SK-N-MC (cell line): ENCODE results near the gene AFG1L.

- RRBS: no CpG with 5 or more reads among the region's 10 CpGs
Observed at GRCh38 chr6:107039787-107040388, 11.9 kb downstream of the MTRES1 start.

DNA sequence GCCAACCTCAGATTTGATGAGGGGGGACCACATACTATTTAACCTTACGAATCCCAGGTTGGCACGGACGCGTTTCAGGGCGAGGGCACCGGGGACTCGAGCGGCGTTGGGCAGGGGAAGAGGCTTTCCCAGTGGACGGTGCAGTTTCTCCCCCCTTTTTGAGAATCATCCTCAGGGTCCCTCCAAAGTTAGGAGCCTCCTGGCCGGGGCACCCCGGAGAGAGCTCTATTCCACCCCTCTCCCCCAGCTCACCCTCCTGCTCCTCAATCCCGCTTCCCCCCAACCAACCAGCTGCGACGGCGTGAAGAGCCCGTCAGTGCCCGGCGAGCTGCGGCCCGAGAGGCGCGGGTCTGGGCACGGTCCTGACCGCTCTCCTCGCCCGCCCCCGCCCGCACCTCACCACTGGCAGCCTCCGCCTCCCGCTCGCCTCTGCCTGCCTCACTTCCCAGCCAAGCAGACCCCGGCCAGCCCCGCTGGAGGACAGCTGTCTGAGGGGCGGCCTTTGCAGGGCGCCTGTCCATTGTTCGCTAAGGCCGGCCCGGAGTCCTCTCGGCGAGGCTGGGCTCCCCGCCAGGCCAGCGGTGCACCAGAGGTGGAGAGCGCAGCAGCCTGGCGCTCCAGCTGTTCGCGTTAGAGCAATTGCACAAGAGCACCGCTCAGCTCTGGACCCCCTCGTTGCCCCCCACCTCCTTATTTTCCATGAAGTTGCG, 1.1 kb downstream of the SOBP start:
- RRBS: under 1% methylated on average over 13 of the region's 50 CpGs

- RRBS: no CpG with 5 or more reads among the region's 7 CpGs
Observed at GRCh38 chr6:107492446-107492792, 2.5 kb downstream of the SOBP start.

DNA sequence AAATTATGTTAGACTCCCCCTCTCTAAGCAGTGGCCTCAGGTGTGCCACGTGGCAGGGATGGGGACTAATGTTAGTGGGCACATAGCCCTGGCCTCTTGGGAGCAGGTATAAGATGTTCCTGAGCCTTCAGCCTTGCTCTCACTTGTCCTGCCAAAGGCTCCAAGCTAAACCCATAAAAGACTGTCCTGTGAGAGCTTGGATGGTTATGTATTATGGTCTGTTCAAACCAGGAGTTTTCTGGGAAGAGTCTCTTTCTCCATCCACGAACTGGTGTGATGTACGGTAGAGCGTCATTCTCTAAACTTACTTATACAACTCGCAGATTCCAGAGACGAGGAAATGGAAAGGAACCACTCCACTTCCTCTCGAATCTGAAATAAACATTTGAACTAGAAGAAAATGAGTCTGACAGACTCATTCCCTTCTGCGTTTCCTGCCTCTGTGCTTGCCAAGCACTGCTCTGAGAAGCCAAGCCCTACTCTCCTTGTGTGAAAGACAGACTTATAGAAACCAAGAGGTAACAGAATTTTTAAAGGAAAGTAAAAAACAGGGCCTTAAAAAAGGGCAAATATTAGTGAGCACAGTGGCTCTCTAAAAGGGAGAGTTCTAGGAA, 5.3 kb downstream of the SOBP start:
- RRBS: no CpG with 5 or more reads among the region's 8 CpGs

- RRBS: no CpG with 5 or more reads among the region's 6 CpGs
Observed at GRCh38 chr6:107539492-107539787, 49.5 kb downstream of the SOBP start.

GRCh38 chr6:107843439-107843728, 19.3 kb upstream of the SCML4 start:
- RRBS: no CpG with 5 or more reads among the region's 4 CpGs

- RRBS: 3% methylated on average over 11 of the region's 38 CpGs
Observed at GRCh38 chr6:107848023-107848614, 24.0 kb upstream of the SCML4 start.

DNA sequence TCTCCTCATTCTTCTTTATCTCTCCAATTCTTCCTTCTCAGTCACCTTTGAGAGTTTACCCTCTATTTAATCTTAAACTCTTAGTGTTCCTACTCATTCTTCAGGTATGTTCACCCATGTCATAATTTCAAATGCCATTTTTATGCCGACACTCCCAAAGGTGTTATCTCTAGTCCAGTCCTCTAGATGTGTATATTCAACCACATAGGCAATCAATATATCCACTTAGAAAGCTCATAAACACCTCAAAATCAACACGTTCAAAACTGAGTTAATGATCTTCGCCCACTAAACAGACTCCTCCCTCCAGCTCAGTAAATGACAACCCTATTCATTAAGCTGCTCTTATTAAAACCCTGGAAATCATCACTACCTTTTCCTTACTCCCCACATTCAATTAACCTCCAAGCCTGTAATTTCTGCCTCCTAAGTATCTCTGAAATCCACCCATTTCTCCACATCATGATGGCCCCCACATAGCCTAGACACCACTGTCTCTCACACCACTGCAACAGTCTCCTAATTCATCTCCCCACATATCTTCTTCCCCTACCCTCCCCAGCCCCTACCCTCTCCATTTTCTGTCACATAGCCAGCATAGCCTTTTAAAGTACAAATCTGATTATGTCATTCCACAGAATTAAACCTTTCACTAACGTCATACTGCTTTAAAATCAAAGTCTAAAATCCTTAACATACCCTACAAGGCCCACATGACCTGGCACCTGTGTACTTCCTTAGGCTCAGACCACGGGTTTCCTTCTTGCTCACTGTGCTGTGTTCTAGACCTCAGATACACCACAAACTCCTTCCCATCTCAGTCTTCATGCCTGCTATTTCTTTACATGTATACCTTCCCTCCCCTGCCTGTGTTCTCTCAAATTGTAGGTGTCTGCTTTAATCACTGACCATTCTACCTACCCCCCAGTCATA, 6.1 kb downstream of the OSTM1 start:
- RRBS: no CpG with 5 or more reads among the region's 5 CpGs

DNA sequence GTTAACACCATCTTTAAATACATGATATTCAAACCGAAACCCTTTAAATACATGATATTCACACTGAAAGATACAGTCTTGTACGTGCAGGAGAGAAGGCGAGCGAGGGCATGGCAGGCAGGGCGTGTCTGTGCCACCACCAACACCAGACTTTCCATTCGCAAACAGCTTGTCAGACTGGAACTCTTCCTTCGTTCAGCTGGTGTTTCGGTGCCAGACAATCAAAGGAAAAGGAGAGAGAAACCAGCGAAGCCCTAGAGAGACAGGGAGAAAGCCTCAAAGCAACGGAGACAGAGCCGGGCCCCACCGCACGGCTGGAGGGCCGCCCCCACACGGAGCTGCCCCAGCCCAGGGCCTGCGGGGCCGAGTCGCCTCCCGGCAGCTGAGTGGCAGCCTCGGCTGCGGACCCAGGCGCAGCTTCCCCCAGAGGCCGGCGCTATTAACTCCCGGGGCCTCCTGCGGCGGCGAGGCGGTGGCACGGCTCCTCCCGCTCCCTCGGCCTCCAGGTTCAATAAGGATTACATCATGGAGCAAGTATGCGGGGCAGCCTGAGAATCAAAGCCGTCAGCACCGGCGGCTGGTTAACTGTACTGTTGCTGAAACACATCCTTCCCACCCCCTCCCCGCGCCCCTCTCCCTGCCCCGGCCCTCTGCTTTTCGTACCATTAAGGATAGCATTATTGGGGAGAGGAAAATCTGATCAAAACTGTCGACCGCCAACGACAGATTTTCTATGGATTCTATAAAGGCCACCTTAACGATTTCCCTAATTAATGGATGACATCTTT, 32.1 kb upstream of the NR2E1 start:
- RRBS: 7% methylated on average over 17 of the region's 44 CpGs

DNA sequence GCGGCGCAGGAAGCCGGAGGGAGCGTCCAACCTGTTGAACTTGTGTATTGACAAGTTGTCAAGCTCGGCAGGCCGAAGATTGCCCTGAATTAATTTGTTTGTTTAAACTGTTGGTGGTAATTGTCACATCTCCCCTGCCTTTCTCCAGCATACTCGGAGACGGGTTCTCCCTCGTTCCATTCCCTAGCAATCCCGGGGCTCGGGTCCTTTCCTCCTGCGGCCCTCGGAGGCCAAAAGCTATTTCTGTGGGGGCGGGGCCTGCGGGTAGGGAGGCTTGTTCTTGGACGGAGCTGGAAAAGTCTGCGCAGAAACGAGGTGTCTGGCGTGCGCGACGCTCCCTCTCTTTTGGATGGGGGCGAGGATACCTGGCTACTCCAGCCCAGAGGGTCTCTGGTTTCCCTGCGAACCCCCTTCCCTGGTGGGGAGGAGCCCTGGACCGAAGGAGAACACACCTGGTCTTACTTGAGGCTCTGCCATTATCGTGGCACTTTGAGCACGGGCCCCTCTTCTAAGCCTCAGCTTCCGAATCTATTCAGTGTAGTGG, 10.0 kb downstream of the NR2E1 start:
- RRBS: 68% methylated on average over 3 of the region's 28 CpGs

DNA sequence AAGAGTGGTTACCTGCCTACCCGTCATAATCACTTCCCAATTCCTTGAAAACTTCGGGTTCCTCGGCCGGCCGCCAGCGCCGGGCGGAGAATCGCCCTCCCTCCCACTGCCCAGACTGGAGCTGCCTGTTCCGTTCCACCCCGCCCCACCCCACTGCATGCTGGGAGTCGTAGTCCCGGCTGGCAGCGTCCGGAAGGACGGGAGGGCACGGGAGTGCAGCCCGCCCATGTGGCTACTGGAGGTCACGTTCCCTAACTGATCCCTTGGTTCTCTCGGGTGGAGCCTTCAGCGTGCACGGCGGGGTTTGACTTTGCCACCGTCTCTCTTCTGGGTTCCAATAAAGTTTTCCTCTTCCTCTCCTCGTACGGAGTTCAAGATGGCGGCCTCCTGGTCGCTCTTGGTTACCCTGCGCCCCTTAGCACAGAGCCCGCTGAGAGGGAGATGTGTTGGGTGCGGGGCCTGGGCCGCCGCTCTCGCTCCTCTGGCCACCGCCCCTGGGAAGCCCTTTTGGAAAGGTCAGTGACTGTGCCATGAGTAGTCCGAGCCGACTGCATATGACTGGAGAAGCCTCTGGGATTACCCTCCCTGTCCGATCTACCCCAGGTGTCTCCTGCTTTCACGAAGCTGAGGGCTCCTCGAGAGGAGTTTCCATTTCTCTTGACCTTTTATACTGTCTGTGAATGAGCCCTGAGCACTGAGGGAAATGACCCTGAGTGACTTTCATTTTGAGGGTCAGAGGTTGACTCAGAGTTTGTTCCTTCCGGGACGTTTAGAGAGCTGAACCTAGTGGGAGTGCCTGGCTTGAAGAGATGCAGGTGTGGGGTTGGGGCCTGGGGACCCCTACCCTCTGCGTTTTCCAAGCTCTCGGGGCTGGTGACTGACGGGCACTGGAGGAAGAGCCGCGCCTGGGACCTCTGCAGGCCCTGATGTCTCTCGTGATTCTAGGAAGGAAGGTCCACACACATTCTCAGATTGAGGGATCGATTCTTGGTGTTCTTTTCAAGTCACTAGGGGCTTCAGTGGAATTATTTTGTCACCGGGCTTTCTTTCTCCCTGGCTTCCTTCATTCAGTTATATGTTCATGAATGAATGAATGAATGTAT, at the start of gene AFG1L:
TSS of gene AFG1L (plus strand) at position 351 of the 1,103 bp plus-strand sequence.
- RRBS: 0% methylated on average over 5 of the region's 50 CpGs

DNA sequence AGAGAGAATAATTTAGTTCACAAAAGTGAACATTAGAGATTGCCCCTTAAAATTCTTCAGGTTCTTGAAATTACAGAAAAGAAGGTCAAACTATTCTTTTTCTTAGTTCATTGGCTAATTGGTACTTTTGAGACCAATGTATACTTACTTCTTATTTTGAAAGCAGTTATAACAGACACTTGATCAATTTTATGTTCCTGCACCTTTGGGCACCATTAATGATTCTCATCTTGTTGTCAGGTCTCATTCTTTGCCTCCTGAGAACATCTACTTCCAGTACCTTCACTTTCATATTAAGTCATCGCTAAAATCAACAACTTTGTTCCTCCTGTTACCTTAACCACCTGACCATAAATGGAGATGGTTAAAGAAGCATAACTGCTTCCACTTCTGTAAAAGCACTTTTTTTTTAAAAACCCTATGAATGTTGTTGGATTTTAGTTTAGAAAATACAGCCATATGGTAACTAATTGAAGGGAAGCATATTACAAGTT, 53.7 kb downstream of the AFG1L start:
- RRBS: no CpG with 5 or more reads among the region's 1 CpG

DNA sequence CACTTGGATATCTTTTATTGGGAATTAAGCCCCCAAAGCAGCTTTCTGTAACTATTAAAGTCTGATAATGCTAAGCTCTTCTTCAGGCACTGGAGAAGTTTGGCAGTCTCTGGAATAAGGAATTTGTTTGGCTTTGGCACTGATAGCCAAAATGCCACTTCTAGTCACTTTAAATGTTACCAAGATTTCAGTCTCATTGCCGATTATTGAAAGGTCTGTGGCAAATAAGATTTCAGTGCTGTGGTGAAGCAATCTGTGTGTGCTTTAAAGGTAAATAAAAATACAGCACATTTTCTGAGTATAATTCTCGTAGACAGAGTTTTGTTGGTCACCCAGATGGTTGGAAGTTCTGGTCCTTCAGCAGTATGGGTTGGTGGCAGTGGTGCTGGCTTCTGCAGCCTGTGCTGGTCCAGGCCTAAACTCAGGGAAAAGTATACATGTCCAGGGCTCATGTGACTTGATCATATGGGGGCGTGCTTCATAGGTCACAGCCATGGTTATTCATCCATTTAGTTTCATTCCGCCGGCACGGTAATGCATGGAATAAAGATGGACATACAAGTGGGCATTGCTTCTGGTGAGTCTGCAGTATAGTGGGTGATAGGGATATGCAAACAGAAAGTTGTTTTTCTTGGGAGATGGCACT, 23.0 kb downstream of the FOXO3 start:
- RRBS: no CpG with 5 or more reads among the region's 6 CpGs

- RRBS: no CpG with 5 or more reads among the region's 6 CpGs
Observed at GRCh38 chr6:108668018-108668366, 107.3 kb downstream of the FOXO3 start.

DNA sequence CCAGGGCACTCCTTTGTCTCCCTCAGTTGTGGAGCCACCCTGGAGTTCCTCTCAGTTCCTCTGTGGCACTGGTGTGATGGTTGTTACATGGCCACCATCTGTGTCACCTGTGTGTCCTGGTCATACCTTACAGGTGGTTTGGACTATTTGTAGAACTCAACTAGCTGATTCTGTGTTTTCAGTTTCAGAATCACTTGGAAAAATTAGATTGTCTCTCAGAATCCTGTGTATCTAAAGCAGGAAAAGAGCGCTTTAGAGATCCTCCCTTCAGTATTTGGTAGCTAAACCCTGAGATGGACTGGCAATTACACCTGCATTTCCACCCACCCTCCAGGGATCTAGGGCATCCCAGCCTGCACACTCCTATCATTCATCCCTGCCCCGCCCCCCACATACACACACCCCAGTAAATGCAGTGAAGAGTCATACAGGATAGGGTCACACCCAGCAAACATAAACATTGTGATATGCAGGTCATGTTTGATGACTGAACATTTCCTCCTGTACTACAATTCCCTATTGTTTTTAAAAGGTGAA, 112.7 kb downstream of the FOXO3 start:
- RRBS: no CpG with 5 or more reads among the region's 2 CpGs

DNA sequence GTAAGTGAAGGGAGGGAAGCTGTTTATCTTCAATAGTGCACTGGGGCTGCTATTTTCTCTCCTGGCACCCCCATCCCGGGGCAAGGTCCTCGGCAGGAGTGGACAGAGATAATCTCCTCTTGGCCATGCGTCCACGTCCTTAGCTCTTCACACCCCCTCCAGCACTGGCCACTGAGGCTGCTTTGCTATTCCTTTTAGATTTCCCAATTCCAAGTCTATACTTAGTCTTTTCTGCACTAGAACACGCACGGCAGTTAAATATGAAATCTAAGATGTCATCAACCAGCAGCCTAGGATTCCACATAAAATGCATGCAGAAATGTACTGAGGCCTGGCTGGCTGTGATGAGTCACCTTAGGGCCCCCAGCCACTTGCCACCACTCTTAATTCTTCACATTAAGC, 87.8 kb upstream of the ARMC2 start:
- RRBS: no CpG with 5 or more reads among the region's 6 CpGs

DNA sequence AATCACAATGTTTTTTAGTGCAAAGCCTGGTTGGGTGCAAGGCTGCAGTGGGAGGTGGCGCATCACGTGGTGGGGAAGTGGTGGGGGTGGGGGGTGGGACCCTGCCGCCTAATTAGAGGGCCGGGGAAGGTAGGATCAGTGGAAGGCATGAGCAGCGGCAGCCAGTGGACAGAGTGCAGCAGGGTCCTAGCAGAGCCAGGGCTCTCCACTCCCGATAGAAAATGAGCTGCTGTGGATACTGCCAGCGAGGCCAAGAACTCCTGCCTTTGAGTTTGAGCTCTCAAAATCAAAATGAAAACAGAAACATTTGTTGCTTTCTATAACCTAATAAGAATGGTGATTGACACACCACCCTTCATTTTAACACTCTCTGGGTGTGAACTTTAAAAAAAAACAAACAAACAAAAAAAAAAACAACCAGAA, 8.9 kb upstream of the ARMC2 start:
- RRBS: no CpG with 5 or more reads among the region's 7 CpGs

DNA sequence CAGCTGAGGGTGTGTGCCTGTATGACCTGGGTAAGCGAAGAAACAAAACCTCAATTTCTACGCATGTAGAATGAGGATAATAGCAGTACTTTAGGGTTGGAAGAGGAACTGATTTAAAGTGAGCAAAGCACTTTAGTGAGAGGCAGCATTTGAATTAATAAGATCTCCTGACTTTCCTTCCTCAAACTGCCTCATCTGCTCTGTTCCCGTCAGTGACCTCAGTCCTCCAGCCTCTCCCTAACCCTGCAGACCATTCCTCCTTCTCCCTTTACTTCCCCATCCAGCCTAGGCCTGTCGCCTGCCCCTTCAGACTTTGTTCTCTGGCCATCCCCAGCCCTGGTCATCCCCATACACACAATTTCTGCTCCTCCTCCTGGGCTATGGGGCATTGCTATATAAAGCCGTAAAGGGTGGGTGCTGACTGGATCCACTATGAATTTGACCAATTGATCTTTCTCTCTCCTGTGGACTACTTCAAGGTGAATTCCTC, 6.7 kb upstream of the ARMC2 start:
- RRBS: no CpG with 5 or more reads among the region's 5 CpGs

DNA sequence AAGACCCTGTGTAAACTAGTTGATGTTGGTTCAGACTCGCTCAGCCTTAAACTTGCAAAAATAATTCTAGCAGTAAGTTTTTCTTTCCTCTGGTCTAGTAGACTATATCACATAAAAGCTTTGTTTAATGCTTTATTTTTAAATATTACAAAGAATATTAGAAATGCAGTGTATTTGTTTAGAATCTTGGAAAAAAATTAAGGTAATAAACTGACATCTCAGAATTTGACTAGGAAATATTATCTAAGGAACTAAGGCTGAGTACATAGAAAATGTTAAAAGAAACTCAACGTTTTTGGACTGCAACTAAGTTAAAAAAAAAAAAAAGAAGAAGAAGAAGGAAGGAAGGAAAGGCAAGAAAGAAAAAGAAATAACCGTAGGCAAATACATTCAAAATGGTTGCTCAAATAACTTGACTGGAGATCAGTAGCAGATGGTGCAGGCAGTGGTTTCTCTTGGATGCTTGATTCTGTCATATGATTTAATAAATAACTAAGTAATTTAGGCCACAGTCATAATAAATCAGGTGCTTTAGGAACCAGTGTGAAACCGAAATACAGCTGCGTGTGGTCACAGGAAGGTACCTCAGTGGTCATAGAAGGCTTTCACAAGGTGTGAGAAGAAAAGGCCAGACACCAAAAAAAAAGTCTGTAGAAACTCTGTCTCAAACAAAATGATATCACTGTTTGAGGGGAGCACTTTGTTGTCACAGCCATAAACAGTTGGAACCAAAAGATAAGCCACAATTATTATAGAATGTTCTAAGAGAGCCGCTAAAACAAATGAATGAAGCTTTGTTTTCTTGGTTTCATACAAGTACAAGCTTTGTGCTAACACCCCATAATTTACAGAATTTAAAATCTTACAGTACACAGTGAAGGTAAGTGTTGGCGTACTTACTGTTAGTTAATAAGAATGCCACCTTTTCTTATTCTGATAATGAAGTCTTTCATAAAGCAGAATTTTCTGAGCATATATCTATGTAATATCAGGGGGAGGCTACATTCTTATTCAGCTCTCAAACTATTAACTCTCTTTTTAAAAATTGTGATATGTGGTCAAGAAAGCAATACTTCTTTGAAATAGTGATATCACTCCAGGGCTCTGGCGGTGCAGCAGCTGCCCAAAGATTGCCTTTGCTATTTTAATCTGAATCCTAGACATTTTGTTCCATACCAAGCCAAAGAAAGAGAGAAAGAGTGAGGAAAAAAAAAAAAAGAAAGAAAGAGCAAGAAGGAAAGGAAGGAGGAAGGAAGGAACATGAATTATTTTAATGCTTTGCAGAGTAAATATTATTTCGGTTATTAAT, 56.6 kb downstream of the ARMC2 start:
- RRBS: no CpG with 5 or more reads among the region's 9 CpGs

GRCh38 chr6:108945382-108946358, 97.4 kb downstream of the ARMC2 start:
- RRBS: no CpG with 5 or more reads among the region's 16 CpGs